Endothelial cell of umbilical vein (primary cell): Measurements from ENCODE around the genes VPS13D, PRAMEF1, PRAMEF33, PRAMEF20 and LRRC38.

- PRO-cap: no peak
CAGE:
- cytosol, long polyA minus RNA: no peak
- cytosol, long polyA plus RNA: no peak
- long polyA plus RNA: no peak
- nucleus, long polyA minus RNA: start-site peak on the plus strand at chr1:12125818-12125847, 5 reads
- nucleus, long polyA plus RNA: no peak
Observed at GRCh38 chr1:12125367-12126027, 41.3 kb upstream of the TNFRSF1B start.

- PRO-cap: bidirectional peak, plus-strand start at chr1:12230030, minus-strand start at chr1:12229931
CAGE:
- cytosol, long polyA minus RNA: start-site peak on the plus strand at chr1:12230041-12230103, 128 reads
- cytosol, long polyA plus RNA: no peak
- long polyA plus RNA: start-site peak on the plus strand at chr1:12230030-12230108, 132 and 36 reads in 2 replicates
- nucleus, long polyA minus RNA: start-site peak on the plus strand at chr1:12230046-12230103, 798 reads
- nucleus, long polyA plus RNA: start-site peak on the plus strand at chr1:12230039-12230109, 86 and 71 reads in 2 replicates
Observed at GRCh38 chr1:12229728-12230501, at the start of gene VPS13D. TSS of gene VPS13D (plus strand) at chr1:12230030.

DNA sequence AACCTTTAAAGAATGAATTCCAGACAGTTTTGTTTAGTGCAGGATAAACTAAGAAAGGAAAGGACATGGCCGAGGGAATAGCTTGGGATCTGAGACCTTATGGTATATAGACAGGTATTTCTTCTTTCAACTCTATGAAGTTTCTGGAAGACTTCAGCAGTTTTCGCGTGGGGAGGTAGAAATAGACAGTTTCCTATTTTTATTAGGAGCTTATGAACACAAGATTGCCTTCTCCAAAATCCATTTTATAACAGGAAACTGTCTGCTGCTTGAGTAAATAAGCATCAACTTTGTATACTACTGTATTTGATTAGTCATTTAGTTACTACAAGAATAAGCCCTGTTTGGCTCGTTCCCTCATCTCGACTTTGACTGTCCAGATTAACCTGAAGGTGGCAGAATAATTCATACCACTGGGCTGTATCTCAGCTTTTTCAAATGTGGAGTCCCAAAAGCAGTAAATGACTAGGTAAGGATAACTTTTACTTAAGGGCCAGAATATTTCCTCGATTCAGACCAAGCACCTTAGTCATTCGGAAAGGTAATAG is 177.5 kb downstream of the VPS13D start:
- PRO-cap: no peak
CAGE:
- cytosol, long polyA minus RNA: no peak
- cytosol, long polyA plus RNA: no peak
- long polyA plus RNA: no peak
- nucleus, long polyA minus RNA: no peak
- nucleus, long polyA plus RNA: no peak

DNA sequence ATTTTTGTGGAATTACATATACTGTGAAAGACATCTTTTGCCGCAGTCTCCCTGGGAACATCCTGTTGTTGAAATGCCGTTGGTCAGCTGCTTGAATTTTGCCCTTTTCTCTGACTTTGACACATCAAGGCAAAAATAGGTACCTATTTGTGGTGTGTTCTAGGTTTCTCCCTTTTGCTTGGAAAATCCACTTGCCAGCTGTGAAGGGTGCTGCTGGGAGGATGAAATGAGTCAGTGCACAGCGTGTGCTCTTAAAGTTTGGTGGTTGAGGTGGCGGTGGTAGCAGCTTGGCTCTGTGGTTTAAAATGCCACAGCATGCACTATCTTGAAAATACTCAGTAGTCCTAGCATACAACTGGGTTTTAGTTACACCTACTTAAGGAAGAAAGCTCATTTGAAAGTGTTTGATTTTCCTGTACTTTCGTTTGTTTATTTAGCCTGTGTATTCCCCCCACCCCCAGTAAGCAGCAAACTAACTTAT is 183.8 kb downstream of the DHRS3 start:
- PRO-cap: bidirectional peak, plus-strand start at position 190 of the sequence, minus-strand start at position 64 of the sequence; bidirectional peak, plus-strand start at position 254 of the sequence, minus-strand start at position 227 of the sequence
CAGE:
- cytosol, long polyA minus RNA: no peak
- cytosol, long polyA plus RNA: no peak
- long polyA plus RNA: no peak
- nucleus, long polyA minus RNA: no peak
- nucleus, long polyA plus RNA: no peak

GRCh38 chr1:12473202-12474043 is 144.6 kb downstream of the DHRS3 start:
- PRO-cap: no peak
CAGE:
- cytosol, long polyA minus RNA: no peak
- cytosol, long polyA plus RNA: no peak
- long polyA plus RNA: no peak
- nucleus, long polyA minus RNA: no peak
- nucleus, long polyA plus RNA: no peak

- PRO-cap: no peak
CAGE:
- cytosol, long polyA minus RNA: no peak
- cytosol, long polyA plus RNA: no peak
- long polyA plus RNA: no peak
- nucleus, long polyA minus RNA: no peak
- nucleus, long polyA plus RNA: no peak
Observed at GRCh38 chr1:12548809-12549384, 69.1 kb downstream of the DHRS3 start.

GRCh38 chr1:12569985-12570367 is 48.0 kb downstream of the DHRS3 start:
- PRO-cap: no peak
CAGE:
- cytosol, long polyA minus RNA: no peak
- cytosol, long polyA plus RNA: no peak
- long polyA plus RNA: no peak
- nucleus, long polyA minus RNA: no peak
- nucleus, long polyA plus RNA: no peak

DNA sequence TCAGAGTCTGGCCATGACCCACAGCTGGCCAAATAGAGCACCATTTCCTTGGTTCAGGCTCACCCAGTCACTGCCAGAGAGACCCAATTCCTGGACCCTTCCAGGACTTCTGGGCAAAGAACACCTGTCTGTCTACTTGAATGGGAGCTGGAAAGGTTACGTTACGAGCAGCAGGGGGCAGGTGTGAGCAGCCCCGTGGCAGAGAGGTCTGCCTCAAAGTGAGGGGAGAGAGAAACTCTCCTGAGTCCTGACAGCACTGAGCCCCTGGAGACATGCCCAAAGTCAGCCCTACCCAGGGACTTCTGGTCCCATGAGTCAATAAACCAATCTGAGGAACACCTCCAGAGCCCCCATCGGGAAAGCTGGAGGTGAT is 16.8 kb downstream of the DHRS3 start:
- PRO-cap: no peak
CAGE:
- cytosol, long polyA minus RNA: no peak
- cytosol, long polyA plus RNA: no peak
- long polyA plus RNA: no peak
- nucleus, long polyA minus RNA: no peak
- nucleus, long polyA plus RNA: no peak

DNA sequence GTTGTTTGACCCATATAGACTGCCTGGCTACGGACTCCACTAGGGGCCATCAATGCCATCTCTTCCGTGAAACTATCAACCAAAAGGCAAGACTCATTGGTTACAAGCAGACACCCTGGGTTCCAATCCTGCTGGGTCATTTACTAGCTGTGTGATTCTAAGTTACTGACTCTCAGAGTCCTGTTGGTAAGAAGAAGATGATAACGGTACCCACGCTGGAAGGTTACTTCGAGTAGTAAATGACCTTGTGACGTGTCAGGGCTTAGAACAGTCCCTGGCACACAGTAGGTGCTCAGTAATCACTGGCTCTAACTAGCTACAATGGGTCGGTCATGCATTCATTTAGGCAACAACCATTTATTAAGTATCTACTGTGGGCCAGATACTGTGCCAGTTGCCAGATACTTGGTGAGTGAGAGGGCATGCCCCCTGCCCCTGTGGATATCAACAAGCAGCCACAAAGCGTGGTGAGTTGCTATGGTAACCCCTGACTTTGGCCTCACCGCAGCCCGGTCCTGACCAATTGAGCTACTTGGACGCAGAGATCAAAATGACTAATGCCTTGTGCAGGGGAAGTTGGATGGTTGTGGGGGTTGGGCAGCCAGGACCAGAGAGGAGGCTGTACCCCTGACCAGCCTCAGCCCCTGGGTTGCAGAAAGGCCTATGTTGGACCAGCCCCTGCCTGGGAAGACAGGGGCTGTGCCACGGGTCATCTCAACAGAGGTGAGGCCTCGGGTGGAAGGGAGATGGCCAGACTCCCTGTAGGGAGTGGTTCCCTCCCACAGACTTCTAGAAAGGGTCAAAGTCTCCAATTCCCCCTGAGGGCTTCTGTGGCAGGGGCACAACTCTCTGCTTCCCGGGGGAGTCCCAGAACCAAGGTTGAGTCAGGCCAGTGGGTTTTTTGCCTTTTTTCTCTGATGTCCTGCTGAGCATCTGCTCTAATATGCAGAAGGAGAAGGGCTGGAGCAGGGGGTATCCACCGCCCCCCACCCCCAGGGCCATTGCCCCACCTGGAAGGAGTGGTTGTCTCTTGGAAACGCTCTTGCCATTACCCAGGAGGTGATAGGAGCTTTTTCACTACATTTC is 16.0 kb downstream of the DHRS3 start:
- PRO-cap: no peak
CAGE:
- cytosol, long polyA minus RNA: no peak
- cytosol, long polyA plus RNA: no peak
- long polyA plus RNA: no peak
- nucleus, long polyA minus RNA: no peak
- nucleus, long polyA plus RNA: no peak

GRCh38 chr1:12608367-12608986 is 9.5 kb downstream of the DHRS3 start:
- PRO-cap: no peak
CAGE:
- cytosol, long polyA minus RNA: no peak
- cytosol, long polyA plus RNA: no peak
- long polyA plus RNA: no peak
- nucleus, long polyA minus RNA: no peak
- nucleus, long polyA plus RNA: no peak

DNA sequence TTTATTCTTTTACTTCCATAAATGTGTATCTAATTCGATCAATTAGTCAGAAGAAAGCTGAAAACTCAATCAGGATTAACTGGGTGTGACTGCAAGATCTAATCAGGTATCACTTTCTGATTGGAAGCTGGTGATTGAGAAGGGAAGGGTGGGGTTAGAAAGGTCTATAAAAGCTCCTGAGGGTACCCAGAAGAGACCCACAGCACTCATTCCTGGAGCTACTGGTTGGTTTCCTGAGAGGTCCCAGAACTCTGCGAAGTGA is at the start of gene PRAMEF1:
Gene PRAMEF1, plus strand, starts transcription at position 196 of the 262 bp plus-strand sequence.
- PRO-cap: no peak
CAGE:
- cytosol, long polyA minus RNA: no peak
- cytosol, long polyA plus RNA: no peak
- long polyA plus RNA: no peak
- nucleus, long polyA minus RNA: no peak
- nucleus, long polyA plus RNA: no peak

GRCh38 chr1:13303303-13303733 is at the start of gene PRAMEF33:
TSS of gene PRAMEF33 (plus strand) at chr1:13303539.
- PRO-cap: no peak
CAGE:
- cytosol, long polyA minus RNA: no peak
- cytosol, long polyA plus RNA: no peak
- long polyA plus RNA: no peak
- nucleus, long polyA minus RNA: no peak
- nucleus, long polyA plus RNA: no peak

GRCh38 chr1:13410231-13410697 is at the start of gene PRAMEF20:
TSS of gene PRAMEF20 (plus strand) at chr1:13410450.
- PRO-cap: no peak
CAGE:
- cytosol, long polyA minus RNA: no peak
- cytosol, long polyA plus RNA: no peak
- long polyA plus RNA: no peak
- nucleus, long polyA minus RNA: no peak
- nucleus, long polyA plus RNA: no peak

- PRO-cap: no peak
CAGE:
- cytosol, long polyA minus RNA: no peak
- cytosol, long polyA plus RNA: no peak
- long polyA plus RNA: no peak
- nucleus, long polyA minus RNA: no peak
- nucleus, long polyA plus RNA: no peak
Observed at GRCh38 chr1:13513558-13514280, at the start of gene LRRC38. TSS of gene LRRC38 (minus strand) at chr1:13514003.

DNA sequence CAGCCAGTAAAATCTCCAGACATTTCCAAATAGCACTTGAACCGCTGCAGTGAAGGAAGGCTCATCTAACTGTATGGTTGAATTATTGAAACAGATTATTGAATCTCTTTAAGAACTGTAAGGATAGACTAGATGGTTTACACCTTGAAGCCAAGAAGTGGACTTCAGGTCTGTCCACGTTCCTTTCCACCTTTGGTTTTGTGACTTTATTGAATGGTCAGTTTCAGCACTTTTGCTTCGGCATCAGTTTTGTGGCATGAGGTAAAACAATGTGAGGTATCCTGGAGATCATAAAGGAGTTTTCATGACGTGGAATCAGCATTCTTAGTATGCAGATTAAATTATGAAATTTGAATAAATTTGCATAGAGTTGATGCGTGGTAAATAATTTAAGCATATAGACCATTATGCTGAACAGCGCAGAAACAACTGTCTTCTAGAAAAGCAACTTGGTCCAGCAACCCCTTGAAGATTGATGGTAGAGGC is 3.4 kb downstream of the PRDM2 start:
- PRO-cap: no peak
CAGE:
- cytosol, long polyA minus RNA: no peak
- cytosol, long polyA plus RNA: no peak
- long polyA plus RNA: no peak
- nucleus, long polyA minus RNA: no peak
- nucleus, long polyA plus RNA: no peak

- PRO-cap: no peak
CAGE:
- cytosol, long polyA minus RNA: no peak
- cytosol, long polyA plus RNA: no peak
- long polyA plus RNA: no peak
- nucleus, long polyA minus RNA: no peak
- nucleus, long polyA plus RNA: no peak
Observed at GRCh38 chr1:13708166-13708634, 8.2 kb downstream of the PRDM2 start.

DNA sequence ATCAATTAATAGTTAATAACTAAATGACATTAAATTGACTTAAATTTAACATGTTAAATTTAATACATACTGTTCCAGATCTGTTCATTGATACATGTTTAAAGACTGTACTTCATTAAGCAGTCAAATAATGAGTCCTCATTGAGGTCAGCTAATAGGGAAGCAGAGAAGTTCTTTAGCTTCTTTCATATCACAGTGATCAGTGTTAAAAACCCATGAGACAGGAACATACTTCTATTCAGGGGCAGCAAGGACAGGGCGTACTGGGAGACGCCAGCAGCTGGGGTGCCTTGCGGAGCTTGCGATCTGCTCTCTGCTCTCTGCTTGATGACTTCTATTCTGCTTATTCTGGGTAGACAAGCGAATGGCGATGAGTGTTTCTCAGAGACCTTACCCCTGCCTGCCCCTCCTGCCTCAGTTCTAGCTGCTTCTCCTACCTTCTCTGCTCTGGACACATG is 26.7 kb downstream of the PRDM2 start:
- PRO-cap: no peak
CAGE:
- cytosol, long polyA minus RNA: no peak
- cytosol, long polyA plus RNA: no peak
- long polyA plus RNA: no peak
- nucleus, long polyA minus RNA: no peak
- nucleus, long polyA plus RNA: no peak

- PRO-cap: no peak
CAGE:
- cytosol, long polyA minus RNA: no peak
- cytosol, long polyA plus RNA: no peak
- long polyA plus RNA: no peak
- nucleus, long polyA minus RNA: no peak
- nucleus, long polyA plus RNA: no peak
Observed at GRCh38 chr1:14223602-14224346, 374.7 kb upstream of the KAZN start.

GRCh38 chr1:14553972-14554282 is 44.6 kb upstream of the KAZN start:
- PRO-cap: no peak
CAGE:
- cytosol, long polyA minus RNA: no peak
- cytosol, long polyA plus RNA: no peak
- long polyA plus RNA: no peak
- nucleus, long polyA minus RNA: no peak
- nucleus, long polyA plus RNA: no peak

DNA sequence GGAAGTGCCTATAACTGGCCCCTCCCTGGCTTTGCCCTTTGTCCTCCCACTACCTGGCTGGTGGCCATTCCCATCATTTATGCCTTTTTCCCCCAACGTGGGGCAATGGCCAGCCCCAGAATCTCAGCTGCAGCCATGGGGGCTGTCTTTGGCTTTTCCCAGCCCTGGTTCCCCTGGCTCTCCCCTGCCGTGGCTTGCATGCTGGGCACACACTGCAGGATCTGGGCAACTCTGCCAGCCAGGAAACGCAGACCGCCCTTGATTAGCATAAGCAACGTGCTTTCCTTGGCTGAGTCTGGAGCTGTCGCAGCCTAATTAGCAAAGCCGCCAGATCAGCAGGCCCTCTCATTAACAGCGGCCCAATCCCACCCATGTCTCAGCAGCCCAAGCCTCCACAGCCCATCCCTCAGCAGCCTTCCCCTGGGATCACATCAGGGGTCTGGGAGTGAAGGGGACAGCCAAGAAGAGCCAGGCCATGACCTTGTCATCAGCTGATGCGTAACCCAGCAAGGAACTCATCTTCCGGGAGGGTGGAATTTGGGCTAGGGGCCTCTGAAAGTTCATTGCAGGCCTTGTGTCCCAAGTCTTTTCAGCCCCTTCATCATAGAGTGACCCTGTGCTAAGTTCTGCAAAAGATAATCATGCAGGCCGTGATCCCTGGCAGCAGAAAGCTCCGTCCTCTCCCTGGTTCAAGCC is 258.3 kb upstream of the TMEM51 start:
- PRO-cap: no peak
CAGE:
- cytosol, long polyA minus RNA: no peak
- cytosol, long polyA plus RNA: no peak
- long polyA plus RNA: no peak
- nucleus, long polyA minus RNA: no peak
- nucleus, long polyA plus RNA: no peak